Neuron (in vitro differentiated cells): ENCODE measurements around the genes MAGEC2, EOLA1, TMEM185A, FATE1 and NSDHL.

DNA sequence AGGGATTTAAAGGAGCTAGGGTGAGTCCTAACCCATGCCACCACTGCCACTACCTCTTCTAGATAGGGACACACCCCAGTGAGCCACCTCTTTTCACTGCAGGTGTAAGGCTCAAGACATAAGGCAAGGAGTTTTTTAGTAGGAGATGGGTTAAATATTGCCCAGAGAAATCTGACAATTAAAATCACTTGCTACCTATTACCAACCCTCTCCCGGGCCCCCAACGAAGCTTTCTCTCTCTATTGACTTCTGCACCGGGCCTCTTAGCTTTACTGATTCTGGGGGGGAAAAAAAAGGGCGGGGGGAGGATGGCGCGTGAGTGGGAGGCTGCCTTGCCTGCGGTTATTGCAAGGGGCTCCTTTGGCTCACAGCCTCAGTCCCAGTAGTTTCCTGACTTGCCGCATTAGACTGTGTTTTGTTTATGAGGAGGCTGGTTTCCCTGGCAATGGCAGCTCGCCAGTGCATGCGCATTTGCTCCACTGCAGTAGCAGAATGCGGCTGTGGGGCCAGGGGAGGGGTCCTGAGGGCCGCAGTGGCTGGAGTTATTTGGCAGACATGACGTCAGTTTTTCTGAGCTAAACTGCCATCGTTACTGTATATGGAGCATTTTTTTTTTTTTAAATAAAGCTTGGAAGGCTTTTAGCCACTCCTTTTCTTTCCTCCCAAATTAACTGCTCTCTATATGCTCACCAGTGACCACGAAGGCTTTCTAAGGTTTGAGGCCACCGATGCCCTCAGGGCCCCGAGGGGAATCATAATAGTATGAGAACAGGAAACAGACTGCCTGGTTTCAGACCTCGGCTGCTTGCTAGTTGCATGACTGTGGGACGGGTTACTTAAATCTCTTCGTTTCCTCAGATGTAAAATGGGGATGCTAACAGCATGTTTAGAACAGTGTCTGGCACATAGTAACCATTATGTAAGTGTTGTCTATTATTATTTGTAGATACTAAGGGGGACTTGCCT lies 208.0 kb upstream of the SOX3 start:
- PRO-cap = bidirectional peak, plus-strand start at position 681 of the sequence, minus-strand start at position 397 of the sequence

GRCh38 chrX:142205120-142205458 lies at the start of gene MAGEC2:
Gene MAGEC2, minus strand, starts transcription at chrX:142205290.
- PRO-cap = no peak

- PRO-cap = no peak
Measured at GRCh38 chrX:143757222-143757956, 36.8 kb upstream of the SPANXN2 start.

DNA sequence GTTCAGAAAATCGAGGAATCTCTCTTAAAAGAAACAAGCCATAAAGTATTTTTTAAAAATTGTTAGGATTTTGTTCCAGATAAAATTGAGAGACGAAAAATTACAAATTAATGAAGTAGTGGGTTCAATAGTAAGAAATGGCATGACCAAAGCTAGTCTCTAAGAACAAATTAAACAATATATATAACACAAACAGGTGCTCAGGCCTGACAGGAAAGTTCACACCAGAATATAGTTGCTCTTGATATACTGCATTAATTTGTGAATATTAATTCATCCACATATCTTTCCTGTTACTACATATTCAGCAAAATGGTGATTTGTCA lies 698.0 kb upstream of the SPANXN2 start:
- PRO-cap = no peak

GRCh38 chrX:147183168-147183509 lies 368.6 kb upstream of the CXorf51A start:
- PRO-cap = no peak

GRCh38 chrX:149248195-149248566 lies 167.1 kb downstream of the ENSG00000287585 start:
- PRO-cap = no peak

DNA sequence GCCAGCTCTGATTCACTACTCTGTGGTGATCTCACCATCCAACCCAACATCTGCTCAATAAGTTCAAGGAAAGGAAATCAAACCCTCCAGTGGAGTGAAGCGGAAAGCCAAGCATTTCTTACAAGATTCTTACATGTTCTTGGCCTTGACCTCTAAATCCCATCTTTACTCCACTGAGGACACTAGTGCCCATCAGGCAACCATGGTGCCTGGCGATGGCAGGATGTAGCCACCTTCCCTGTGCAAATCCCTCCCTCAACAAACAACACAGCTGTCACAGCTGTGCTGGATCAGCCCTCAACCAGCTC lies 7.4 kb downstream of the IDS start:
- PRO-cap = no peak

- PRO-cap = unidirectional peak, plus-strand start at chrX:149503742
Measured at GRCh38 chrX:149503266-149503991, 1.7 kb downstream of the IDS start.

- PRO-cap = unidirectional peak, plus-strand start at chrX:149540384; bidirectional peak, plus-strand start at chrX:149540612, minus-strand start at chrX:149540454; bidirectional peak, plus-strand start at chrX:149541041, minus-strand start at chrX:149540773
Measured at GRCh38 chrX:149540264-149541278, at the start of gene EOLA1. Gene EOLA1, plus strand, starts transcription at chrX:149541012.

- PRO-cap = bidirectional peak, plus-strand start at chrX:149631897, minus-strand start at chrX:149631736
Measured at GRCh38 chrX:149631519-149632310, at the start of gene TMEM185A. Gene TMEM185A, minus strand, starts transcription at chrX:149631792.

DNA sequence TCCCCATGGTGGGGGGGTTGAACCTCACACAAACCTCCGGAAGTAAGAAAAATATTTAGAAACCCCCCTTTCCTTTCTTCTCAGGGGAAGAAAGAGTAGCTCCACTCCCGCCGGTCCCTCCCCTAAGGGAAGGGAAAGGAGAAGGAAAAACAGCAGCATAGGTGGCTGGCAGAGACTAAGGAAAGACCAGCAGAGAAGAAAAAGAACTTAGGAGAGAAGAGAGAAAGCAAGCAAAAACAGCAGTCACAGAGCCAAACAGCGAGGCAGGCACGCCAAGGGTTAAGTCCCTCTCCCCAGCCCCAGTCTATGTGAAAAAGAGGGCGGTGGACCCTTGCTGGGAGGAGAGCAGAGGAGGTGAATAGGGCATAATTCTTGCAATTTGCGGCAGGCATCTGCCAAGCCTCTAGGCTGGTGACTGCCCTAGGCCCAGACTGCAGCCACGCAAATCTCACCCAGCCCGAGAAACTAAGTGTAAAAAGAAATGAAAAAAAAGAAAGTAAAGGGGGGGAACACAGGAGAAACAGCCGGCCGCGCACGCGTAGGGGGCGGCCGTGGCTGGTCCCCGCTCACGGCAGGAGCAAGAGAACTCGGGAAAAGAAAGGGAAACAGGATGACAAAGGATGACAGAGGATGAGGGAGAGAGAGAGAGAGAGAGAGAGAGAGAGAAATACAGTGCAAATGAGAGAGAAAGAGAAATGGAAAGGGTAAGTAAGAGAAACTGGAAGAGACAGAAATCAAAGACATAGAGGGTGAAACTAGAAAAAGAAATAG lies 48.6 kb downstream of the MAGEA9 start:
- PRO-cap = unidirectional peak, minus-strand start at position 553 of the sequence; unidirectional peak, minus-strand start at position 584 of the sequence

DNA sequence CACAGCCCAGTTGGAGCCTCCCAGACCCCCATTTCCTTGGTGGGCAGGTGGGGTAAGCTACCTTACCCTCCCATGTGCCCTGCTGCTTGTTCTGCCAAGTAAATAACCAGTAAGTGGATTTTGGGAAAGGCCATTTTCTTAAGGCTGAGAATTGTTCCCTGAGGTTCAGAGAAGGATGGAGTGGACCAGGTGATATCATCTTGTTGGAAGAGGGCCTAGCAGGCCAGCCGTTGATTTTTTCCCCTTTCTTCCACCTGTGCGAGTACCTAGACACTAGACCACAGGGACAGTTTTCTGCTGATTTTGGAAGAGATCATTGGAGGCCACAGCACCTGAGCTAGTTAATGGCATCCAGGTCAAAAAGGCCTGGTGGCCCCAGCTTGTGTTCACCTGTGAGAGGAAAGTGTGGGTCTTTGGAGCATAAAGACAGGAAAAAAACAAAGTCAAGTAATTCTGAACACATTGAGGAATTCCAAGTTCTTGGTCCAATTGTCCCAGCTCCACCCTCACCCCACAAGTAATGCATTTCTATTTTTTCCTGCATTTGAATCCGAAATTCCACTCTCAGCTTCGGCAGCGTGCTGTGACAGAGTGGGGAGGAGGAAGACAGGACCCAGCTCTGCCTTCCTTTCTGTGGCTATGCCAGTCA lies 8.2 kb downstream of the MAMLD1 start:
- PRO-cap = no peak

DNA sequence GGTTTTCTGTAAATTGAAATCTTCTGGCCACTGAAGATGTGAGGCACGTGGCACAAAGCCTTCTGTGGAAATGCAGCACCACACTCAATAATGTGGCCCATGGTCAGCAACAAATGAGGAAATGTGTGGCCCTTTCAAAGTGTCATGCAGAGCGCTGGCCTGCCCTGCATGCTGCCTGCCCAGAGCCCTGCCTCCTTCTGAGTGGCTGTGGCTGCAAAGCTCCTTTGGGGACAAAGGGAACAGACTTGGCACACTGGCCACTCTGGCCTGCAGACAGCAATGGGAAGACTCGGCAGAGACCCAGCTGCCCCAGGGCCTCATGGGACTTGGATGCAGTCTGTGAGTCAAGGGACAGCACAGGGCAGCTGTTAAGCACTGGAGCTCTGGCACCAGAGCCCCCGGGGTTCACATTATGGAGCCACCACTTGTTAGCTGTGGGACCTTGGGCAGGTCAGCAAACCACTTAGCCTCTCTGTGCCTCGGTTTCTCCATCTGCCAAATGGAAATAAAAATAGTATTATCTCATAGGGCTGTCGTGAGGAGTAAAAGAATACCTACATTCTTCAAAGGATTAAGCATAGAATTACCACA lies 42.8 kb upstream of the MTM1 start:
- PRO-cap = no peak

- PRO-cap = bidirectional peak, plus-strand start at chrX:150695356, minus-strand start at chrX:150695178
Measured at GRCh38 chrX:150694608-150695720, 1.8 kb downstream of the MTMR1 start.

DNA sequence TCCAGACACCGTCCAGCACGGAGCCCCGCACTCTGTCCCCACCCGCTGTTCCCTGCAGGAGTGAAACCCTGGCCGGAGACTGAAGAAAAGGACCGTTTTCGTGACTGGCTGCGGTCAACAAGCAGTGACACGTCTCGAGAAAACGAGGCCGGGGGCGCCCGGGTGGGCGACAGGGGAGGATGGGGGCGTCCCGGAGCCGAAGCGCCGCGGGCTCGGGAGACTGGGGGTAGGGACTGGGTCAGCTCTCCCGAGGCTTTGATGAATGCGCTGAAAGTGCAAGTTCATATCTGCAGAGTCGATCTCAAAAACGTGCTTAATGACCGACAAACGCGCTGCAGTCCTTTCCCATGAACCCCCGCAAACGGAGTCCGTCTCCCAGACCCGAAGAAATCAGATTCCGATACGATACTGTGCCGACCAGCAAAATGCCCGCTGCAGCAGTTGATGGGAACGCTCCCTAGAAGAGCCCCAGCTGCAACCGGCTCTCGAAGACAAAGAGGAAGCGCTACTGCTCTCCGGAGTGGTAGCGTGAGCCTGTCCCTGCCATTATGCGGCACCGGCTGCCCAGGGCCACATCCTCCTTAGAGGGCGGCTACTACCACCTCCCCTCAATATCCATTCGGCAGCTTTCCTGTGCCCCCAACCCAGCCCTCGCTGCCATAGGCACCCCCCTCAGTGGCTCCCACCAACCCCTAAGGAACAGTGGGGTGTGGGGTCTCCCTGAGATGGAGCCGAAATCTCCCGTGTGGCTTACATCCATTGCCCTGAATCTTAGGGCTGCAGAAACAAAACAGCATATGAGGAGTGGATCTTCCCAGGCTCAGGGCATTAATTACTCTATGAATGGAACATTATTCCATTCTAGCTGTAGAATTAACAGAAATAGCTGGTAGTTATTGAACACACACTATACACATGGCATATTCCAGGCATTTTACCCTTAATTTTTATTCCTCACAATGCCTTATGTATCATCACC lies 962 bp upstream of the CD99L2 start:
- PRO-cap = bidirectional peak, plus-strand start at position 393 of the sequence, minus-strand start at position 499 of the sequence

- PRO-cap = no peak
Measured at GRCh38 chrX:151084462-151084808, 91.9 kb upstream of the GPR50 start.

DNA sequence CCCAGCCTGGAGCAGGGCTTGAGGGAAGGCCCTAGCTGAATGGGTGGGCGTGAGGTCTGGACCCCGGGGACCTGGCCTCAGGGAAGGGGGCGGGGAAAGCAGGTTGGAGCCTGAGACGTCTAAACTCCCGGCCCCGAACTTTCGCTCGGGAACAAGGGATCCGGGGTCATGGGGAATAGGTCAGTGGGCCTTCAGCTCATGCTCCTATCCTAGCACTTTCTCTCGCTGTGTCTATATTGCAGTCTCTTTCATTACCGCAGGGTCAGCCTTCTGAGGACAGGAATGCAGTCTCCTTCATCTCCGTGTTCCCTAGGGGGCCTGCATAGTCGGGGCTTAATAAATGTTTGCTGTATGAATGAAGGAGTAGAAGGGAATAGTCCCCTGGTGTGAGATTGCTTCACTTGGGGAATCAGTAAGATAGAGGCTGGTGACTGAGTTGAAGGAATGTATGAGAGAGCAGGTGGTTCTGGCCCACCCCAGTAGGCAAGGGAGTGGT lies 443 bp downstream of the VMA21 start:
- PRO-cap = bidirectional peak, plus-strand start at position 151 of the sequence, minus-strand start at position 41 of the sequence

- PRO-cap = no peak
Measured at GRCh38 chrX:151715826-151716222, at the start of gene FATE1. Gene FATE1, plus strand, starts transcription at chrX:151716035.

DNA sequence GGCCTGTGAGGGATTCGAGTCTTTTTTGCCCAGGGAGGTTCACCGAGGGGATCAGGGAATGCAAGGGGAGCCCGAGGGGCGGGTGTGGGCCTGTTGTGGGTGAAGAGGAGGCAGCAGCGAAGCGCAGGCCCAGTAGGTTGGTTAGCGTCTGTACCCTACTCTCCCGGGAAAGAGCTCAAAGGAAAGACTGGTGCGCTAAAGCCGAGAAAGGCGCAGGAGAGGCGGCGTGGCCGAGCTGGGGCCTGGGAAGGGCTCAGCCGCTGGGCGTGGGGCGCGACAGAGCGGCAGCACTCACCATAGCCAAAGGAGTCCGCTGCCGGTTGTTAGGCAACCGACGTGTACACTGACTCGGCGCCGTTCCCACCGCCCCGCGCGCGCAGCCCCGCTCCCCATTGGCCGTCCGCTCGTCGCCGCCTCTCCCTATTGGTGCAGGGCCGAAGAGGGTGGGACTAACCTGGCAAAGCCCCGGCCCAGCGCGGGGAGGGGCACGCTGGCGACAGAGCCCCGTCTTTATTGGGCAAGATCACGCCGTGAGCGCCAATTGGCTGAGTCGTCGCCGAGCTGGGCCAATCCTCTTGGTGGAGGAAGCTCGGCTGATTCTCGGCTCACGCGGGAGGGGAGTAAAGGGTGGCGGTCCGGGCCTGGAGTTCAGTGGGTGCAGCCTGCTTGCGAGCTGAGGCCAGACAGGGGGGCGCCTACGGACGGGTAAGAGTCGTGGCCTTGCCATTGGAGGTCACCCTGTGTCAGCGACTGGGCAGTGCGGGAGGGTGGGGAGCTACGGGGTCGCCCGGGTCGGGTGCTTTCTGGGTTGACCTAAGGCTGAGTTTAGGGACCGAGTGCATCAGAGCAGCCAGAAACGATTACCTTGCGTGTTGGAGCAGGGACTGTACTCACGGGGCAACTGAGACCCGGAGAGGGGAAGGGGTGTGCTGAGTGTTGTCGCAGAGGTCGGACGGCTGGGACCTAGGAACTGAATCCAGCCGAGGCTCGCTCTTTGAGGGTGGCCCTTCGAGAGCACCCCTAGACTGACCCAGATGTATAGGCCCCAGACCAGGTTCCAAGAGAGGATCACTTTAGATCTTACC lies at the start of gene NSDHL:
Gene NSDHL, plus strand, starts transcription at position 651 of the 1,085 bp plus-strand sequence.
- PRO-cap = bidirectional peak, plus-strand start at position 623 of the sequence, minus-strand start at position 322 of the sequence

DNA sequence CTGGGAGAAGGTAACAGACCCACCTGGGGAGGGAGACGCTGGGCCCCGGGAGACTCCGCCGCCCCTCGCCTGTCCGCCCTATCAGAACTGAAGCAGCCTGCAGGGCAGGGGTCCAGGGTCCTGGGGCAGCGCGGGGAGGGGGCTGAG lies 232 bp downstream of the PNMA3 start:
- PRO-cap = no peak